HT1080 (cell line): ENCODE measurements around the gene ACAD9.

DNA sequence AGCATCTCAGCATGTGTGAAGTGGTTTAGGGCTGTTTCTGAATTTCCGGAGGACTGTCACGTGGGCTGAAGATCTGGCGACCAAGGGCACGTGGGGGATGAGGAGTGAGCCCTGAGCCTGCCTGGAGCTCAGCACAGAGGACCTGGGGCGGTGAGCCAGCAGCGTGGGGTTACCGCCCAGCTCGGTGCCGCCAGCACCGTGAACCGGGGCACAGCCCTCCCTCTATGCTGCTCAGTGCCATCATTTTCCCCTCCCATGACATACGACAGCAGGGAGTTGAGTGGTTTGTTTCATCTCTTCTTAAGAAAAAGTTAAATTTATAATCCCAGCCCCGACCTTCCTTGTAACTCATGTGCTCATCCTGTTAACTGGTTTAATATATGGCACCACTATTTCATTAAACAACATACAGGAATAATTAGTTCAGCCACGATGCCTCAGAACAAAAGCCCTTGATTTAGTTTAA lies 150.1 kb downstream of the DNAJB8 start:
RAMPAGE:
- cytosol, long total RNA: no peak
- long total RNA: no peak
- nucleus, long total RNA: no peak

RAMPAGE:
- cytosol, long total RNA: no peak
- long total RNA: no peak
- nucleus, long total RNA: no peak
Measured at GRCh38 chr3:128382181-128382460, 84.6 kb downstream of the DNAJB8 start.

RAMPAGE:
- cytosol, long total RNA: no peak
- long total RNA: no peak
- nucleus, long total RNA: no peak
Measured at GRCh38 chr3:128501933-128502820, 9.2 kb upstream of the GATA2 start.

DNA sequence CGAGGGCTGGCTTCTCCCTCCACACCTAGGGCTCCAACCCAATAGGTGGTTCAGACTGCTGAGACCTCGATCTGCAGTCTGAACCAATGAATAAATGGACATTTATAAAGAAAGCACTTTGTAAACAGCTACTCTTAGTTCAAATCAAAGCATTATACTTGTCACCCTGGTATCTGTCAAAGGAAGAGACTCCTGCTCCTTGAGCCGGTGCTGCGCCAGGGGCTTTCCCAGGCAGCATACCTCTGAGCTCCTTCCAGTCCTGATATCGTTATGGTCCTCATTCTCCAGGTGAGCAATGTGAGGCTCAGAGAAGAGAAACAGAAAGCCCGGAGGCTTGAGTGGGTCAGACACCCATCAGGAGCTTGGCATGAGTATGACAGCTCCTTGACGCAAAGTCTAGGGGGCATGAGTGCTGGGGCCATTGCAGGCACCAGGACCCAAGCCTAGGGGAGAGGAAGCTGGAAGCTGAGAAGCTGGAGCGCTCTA lies 36.9 kb downstream of the RPN1 start:
RAMPAGE:
- cytosol, long total RNA: no peak
- long total RNA: no peak
- nucleus, long total RNA: no peak

DNA sequence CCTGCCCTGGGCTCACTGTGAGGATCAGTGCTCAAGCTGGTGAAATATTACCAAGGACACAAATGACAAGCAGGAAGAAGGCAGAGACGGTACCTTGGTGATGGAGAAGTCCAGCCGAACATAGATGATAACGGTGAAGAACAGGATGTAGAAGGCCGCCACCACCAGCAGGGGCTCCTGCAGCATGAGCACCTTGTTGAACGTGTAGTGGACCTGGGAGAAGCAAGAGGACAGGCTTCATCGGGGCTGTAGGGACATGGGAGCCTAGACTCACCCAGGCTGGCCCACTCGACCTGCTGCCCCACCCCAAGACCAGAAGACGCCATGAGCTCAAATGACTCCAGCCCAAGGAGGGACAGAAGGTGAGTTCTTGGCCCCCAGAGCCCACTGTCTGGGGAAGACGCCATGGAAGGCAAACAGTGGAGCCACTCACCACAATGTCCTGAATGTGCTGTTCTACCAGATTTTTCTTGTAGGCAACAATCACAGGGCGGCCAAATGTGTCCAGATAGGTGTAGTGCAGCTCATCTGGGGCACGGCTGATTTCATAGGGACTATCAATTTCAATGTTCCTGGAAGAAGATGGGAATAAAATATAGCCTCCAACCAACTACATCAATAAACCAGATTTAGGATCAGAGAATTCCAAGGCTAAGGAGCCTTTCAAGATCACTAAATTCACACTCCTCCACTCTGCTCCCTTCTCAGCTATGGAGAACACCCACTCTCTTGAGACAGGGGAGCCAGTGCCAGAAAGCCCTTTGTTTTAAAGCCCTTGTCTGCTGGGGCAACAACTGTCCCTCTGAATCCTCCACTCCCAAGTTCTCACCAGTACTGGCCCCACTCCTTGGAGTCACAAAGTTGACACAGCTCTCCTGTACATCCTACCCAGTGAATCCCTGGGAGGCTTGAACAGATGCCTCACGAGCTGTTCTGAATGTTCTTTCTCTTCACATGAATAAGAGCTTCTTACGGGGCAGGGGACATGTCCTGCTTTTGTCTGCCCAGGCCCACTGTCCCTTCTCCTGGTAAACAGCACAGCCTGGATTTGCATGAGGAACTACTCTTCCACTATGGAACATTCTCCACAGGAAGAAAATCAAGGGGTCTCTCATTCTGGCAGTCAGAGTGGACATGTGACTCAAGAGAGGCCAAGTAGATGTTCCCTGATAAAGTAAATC lies 24.8 kb downstream of the RPN1 start:
RAMPAGE:
- cytosol, long total RNA: no peak
- long total RNA: no peak
- nucleus, long total RNA: no peak

DNA sequence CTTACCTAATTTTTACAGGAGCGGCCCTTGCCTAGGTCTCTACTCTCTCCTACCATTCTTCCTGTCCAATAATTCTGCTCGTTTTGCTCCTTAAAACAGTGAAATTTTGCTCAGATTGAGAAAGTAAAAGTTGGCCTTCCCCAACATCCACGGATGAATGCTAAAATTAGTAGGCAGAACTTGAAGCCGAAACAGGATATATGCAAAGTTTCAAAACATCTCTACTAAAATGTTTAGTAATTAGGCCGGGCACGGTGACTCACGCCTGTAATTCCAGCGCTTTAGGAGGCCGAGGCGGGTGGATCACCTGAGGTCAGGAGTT lies 711 bp upstream of the RPN1 start:
RAMPAGE:
- cytosol, long total RNA: no peak
- long total RNA: no peak
- nucleus, long total RNA: no peak

GRCh38 chr3:128845621-128846859 lies 33.4 kb upstream of the ACAD9 start:
RAMPAGE:
- cytosol, long total RNA: no peak
- long total RNA: no peak
- nucleus, long total RNA: no peak

GRCh38 chr3:128879319-128880441 lies at the start of gene ACAD9:
TSS of gene ACAD9 (plus strand) at chr3:128879620.
RAMPAGE:
- cytosol, long total RNA: start-site peak on the plus strand at chr3:128879631-128879675, 103 and 119 reads in 2 replicates
- long total RNA: start-site peak on the plus strand at chr3:128879631-128879675, 68 reads
- nucleus, long total RNA: no peak

RAMPAGE:
- cytosol, long total RNA: no peak
- long total RNA: no peak
- nucleus, long total RNA: no peak
Measured at GRCh38 chr3:128998518-128998987, 2.6 kb upstream of the EFCC1 start.

DNA sequence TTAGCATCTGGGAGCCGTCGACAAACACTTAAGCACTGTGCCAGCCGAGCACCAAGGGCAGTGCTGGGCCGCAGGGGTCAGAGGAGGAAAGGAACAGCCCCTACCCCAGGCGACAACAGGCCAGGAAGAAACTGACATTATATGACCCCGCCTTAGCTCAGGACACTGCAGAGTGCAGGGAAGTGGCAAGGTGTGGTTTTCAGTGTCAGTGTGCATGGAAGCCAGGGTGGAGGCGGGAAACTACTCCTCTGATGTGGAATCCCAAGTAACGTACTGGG lies 1.8 kb downstream of the EFCC1 start:
RAMPAGE:
- cytosol, long total RNA: no peak
- long total RNA: no peak
- nucleus, long total RNA: no peak

DNA sequence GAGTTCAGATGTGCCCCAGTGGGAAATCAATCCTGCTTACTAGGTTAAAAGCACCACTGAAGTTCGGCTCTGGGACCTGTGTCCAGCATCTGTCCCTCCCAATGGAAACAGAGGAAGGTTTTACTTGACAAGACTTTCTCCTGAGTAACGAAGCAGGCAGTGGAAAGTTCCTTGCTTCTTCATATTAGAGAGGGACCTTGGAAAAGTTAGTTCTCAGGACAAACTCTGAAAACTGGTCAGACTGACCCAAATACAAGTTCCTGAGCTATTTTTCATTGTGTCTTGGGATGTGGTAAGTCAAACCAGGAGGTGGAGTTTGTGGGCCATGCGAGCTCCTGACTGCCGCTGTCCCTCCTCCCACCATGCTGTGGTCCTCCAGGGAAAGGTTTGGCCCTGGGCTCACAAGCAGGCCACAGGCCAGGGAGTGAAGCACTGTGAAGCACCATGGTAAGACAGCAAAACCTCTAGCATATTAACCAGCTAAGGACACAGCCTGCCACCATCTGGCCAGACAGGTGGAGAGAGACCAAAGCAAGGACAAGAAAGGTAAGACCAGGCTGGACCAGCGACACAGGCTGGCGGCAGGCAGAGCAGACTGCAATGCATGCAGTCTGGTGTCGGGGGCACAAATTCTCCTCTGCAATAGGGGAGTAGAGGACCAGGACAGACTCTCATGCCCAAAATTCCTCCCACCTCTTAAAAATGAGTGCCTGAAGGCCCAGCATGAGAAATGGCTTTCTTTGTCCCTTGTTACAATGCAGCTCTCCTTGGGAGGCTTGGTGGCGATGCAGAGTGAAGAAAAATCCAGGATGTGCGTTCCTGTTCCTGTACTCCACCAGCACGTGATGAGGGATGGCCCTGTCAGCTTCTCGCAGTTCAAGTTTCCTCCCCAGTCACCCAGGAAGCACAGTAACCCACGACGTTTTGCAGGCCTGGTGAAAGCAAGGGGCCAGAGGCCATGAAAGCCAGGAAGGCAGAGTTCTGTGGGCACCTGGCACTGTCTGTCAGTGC lies 15.2 kb downstream of the RAB43 start:
RAMPAGE:
- cytosol, long total RNA: no peak
- long total RNA: no peak
- nucleus, long total RNA: no peak

DNA sequence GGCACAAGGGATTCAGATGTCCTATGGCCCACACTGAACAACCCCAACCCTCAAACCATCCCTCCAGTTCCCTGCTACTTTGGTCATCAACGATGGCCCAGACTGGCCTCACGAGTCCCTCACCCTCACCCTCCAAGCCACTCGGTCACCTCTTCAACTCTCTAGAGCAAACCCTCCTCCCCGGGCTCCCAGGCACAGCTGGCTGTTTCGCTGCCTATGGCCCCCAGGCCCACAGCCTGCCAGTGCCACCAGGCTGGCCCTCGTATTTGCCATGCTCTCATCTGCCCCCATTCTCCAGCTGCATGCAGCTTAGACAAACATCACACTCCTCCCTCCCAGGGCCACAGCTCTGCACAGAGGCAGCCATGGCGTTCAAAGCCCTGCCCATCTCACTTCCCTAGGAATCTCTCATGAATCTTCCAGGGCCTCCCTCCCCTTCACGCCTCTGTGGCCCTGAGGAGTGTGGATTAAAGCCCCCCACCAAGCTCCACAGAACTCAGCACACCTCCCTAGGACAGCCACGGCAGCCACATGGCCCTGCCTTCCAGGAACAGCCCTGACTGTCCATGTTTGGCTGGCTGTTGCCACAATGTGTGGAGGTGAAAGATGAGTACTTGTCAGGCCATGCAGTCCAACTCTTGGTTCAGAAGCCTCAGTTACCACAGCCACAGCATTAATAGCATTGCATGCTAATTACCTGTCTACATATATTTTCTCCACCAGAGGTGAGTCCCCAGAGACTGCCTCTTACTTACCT lies 13.7 kb downstream of the RAB43 start:
RAMPAGE:
- cytosol, long total RNA: no peak
- long total RNA: no peak
- nucleus, long total RNA: no peak

DNA sequence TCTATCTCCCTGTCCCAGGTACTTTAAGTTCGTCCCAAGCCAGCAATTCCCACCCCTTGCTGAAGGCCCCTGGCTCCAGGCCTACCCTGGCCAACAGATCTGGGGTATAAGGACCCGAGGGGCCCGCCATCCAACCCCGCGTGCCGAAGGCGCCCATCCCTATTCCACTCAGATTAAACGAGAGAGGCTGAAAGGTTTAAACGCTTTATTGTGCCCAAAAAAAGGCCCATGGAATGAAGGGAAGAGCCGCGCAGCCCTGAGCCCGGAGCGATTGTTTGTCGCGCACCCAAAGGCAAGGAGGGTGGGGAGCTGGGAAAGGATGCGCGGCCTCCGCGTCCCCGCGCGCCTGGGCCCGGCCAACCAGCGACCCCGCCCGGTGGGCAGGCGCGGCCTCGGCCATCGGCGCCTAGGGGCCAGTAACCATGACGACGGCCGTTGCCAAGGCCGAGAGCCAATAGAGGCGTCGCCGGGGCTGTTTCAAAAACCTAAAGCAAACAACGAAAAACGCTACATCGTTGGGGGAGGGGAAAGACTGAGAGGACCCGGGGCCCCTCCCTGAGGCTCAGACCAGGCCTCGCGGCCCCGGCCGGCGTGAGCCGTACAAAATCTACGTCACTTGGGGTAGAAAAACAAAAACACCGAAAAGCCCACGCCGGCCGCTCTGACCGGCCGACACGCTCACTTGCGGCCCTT lies 1.4 kb downstream of the H1-10 start:
RAMPAGE:
- cytosol, long total RNA: no peak
- long total RNA: no peak
- nucleus, long total RNA: no peak

RAMPAGE:
- cytosol, long total RNA: no peak
- long total RNA: no peak
- nucleus, long total RNA: no peak
Measured at GRCh38 chr3:129343675-129344313, 27.7 kb upstream of the H1-10 start.

DNA sequence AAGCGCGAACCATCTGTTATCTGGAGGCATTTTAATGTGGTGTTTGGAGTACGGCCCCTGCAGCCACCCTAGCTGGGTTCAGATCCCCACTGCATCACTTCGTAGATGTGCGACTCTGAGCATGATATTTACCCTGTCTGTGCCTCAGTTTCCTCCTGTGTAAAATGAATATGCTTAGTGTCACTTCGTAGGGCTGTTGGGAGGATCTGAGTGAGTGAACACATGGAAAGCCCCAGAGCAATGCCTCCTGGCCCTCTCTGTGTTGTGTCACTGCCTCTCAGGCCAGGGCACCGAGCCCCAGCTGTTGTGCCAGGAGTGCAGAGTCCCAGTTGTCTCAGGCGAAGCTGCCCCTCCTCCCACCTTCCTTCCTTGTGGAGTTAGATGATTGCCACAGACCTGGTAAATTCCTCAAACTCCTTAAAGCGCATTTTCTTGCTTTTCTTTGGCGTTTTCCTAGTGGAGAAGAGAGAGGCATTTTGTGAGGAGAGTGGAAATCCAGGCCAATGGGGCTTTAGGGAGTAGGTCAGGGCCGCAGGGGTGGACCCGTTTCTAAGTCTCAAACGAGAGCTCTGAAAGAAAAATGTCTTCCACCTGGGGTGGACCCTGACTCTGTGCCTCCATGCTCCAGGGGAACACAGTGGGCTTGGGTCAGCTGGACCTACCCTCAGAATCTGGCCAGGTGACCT lies 26.2 kb downstream of the EFCAB12 start:
RAMPAGE:
- cytosol, long total RNA: no peak
- long total RNA: no peak
- nucleus, long total RNA: no peak

DNA sequence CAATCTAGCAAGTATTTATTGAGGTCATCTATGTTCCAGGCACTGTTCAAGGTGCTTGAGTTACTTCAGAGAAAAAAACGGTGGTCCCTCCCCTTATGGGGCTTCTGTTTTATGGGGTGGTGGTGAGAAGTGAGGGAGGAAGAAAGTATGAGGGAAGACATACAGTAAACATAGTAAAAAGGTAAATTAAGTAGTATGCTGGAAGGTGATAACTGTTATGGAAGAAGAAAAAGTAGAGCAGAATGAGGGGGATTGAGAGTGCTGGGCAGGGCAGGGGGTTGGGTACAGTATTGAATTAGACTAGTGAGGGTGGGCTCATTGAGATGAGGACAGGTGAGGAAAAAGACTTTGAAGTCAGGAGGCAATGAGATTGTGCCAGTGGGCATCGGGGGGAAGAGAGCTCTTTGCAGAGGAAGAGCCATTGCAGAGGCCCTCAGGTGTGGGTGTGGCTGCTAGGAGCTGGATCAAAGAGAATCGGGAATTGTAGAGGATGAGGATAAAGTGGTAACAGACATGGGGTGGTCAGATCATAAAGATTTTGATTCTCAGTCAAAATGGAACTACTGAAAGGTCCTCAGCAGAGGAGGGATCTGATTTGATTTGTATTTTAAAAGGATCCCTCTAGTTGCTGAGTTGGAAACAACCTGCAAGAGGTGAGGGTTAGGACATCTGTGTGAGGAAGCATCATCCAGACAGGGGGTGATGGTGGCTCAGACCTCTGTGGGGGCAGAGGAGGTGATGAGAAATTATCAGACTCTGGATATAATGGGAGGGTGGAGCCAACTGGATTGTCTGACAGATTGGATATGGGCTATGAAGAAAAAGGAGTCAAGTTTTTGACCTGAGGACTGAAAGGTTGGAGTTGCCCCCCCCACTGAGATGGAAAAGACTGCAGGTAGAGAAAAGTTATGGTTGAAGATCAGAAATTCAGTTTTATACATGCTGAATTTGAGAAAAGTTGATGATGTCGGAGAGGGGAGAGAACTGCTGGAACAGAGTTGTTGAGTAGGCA lies 12.4 kb downstream of the IFT122 start:
RAMPAGE:
- cytosol, long total RNA: no peak
- long total RNA: no peak
- nucleus, long total RNA: no peak

RAMPAGE:
- cytosol, long total RNA: no peak
- long total RNA: no peak
- nucleus, long total RNA: no peak
Measured at GRCh38 chr3:129525268-129525859, 3.1 kb upstream of the RHO start.

DNA sequence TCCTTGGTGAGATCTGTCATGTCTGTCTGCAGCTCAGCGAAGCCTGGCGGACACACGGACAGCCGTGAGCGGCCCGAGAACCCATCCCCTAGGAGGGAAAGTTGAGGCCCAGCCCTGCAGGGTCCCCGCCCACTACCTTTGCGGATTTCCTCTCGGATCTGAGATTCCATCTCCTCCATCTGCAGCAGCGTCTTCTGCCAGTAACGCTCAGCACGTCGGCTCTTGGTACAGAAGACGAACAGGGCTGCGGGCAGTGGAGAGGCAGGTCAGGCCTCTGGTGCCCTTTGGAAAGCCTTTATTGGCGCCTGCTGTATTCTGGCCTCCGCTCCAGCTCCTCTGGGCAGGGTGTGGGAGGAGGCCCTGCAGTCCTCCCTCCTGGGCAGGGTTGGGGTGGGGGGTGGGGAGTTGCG lies 24.6 kb downstream of the H1-8 start:
RAMPAGE:
- cytosol, long total RNA: no peak
- long total RNA: no peak
- nucleus, long total RNA: no peak

RAMPAGE:
- cytosol, long total RNA: no peak
- long total RNA: no peak
- nucleus, long total RNA: no peak
Measured at GRCh38 chr3:129608560-129609151, 2.2 kb upstream of the PLXND1 start.

DNA sequence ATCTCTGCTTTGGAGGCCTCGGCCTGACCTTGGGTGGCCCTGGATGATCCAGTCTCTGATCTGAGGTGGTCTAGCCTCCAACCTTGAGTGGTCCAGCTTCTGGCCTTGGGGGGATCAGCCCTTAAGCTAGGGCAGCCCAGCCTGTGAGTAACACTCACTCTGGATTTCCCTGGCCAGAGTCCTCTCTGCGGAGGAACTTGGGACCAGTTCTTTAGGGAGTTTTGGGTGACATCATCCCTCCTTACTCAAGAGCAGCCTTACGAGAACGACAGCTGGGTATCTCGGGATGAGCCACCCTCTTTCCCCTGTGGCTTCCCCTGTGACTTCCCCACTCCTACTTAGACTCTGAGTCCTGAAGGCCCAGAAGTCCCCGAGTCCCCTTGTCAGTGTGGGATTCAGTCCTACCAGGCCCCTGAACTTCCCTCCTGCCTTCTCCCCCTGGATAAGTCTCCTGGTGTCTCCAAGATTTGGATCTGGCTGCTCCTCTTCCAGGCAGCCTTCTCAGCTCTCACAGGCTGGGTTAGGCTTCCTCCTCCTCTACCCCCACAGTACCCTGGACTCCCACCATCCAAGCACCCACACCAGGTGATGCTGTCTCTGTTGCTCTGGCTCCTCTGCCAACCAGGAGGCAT lies 10.3 kb upstream of the PLXND1 start:
RAMPAGE:
- cytosol, long total RNA: no peak
- long total RNA: no peak
- nucleus, long total RNA: no peak